Mucosa of descending colon (tissue), 1 donor: ENCODE measurements around a stretch of chr1.

DNA sequence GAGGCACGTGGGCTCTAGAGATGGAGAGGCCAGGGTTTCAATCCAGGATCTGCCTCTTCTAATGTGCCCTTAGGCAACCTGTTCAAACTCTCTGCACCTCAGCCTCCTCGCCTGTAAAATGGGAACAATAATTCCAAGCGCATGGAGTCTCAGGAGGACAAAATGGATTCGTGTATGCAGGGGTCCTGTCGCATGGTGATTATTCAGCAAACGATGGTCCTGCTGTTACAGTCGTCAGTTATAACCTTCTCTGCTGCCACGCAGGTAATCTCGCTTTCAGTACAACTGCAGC is 23.7 kb downstream of the COL16A1 start:
- PRO-cap, result no peak

DNA sequence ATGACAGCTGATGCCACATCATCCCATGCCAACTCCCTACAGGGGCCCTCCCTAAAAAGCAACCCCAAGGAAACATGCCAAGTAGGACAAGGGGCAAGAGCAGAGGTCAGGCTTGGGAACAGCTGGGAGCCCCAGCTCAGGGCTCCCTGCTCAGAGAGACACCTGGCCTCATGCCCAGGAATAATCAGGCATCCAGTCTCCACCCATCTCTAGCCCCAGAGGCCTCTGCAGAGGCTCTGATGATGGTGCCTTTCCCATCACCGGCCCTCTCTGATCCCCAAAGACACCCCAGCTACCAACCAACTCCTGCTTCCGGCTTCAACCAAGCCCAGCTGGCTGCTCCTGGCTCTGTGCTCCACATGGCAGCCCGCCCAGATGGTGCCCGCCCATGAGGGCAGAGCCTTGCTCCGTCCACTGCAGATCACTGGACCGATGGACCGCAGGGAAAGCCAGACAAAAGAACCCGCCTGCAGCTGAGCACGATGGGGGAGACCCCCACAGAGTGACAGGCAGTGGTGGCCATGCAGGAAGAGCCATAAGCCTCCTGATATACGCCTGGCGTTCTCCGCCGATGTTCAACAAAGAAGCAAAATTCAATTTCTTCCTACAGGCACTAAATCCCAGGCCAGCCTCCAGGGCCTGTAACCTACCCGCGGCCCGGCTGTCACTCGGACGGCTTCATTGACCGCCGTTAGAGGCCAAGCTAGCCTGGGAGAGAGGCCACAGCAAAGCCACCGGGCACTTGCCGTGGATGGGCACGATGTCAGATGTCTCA is 10.0 kb downstream of the ADGRB2 start:
- PRO-cap, result no peak

DNA sequence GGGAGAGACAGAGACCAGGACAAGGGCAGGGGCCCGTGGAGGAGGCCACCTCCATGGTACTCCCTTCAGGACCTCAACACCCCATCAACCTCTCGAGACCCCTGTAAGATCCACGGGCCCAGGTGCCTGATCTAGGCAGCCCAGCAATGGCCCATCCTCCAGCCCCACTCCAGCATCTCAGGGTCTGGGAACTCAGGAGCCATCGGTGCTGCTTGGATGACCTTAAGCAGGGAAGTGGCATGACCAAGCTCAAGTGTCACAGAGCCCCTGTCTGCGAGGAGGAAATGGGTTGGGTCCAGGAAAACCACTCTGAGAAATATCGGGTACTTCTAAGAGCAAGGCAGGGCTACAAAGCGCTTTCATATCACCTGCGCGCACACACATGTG is 32.5 kb upstream of the SPOCD1 start:
- PRO-cap, result no peak

DNA sequence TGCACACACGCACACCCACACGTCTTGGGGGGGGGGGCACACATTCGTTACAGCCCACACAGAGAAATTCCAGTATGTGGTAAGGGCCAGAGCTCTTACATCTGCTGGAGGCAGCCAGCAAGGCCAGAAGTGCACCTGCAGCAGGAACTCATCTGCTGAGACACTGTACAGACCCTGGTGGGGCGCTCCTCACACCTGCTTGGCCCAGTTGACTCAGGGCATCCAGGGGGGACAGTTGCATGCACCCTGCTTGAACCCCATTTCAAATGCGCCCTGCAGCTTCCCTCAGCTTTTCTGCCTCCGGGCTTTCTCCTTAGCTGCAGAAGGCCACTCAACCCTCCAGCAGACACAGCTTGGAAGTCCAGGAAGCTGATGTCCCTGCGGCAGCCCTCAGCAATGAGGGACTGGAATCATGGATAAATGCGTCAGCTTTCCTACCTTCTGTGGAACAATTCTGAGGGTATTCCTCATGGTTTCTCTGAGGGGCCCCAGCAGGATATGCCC is 32.9 kb upstream of the SPOCD1 start:
- PRO-cap, result no peak

DNA sequence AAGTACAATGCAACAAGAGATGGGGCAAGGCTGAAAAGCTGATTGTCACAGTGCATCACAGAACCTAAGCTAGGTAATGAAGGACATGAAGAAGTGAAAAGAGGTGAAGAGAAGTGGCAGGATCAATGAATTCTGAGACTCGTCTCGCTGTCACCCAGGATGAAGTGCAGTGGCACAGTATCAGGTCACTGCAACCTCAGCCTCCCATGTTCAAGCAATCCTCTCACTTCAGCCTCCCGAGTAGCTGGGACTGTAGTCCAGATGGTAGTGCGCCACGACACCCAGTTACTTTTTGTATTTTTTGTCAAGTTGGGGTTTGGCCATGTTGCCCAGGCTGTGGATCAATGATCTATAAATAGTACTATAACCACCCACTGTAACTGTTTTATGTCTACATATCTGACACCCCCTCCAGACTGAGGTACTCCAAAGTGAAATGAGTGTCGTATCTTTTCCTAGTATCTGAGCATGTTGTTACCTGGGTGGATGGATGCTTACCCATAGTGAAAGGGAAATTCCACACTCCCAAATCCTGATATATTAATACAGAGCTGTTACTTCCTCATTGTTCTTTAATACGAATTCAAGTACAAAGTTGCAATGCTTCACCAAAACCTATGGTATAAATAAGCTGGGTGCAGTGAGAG is 33.0 kb downstream of the PTP4A2 start:
- PRO-cap, result no peak

GRCh38 chr1:32008986-32009544 is 4.6 kb upstream of the KHDRBS1 start:
- PRO-cap, result no peak

- PRO-cap, result no peak
Measured at GRCh38 chr1:32015125-32015448, 1.4 kb downstream of the KHDRBS1 start.

GRCh38 chr1:32037680-32038023 is 24.0 kb downstream of the KHDRBS1 start:
- PRO-cap, result no peak

DNA sequence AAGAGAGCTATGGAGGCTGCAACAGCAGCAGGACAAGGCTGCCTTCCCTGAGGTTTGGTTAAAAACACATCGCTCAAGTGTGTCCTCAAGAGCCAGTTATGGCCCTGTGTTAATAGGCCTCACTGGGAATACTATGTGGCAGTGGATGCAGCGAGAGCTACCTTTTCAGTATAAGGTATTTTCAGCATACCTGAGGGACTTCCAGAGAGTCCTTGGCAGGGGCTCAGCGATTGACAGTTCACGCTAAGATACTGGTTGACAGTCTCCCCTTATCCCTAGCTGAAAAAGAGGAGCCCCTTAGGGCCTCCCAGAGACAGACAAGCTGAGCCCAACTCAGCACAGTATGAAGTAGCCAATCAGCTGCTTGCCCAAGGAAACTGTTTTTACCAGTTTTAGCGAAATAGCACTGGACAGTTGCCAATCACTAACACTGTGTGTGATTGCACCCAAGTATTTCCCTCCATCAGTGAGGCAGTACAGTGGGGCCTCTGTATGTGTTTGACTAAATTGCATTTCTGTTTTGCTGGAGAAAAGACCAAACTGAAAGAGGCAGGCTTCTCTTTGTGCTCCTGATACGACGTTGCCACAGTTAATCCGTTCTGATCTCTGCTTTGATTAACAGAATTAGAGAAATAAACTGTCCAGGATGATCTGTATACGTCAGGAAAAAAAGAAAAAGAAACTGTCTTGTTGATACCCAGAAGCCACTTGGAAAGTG is 27.0 kb downstream of the KHDRBS1 start:
- PRO-cap, result no peak

GRCh38 chr1:32334954-32335659 is 926 bp downstream of the MARCKSL1 start:
- PRO-cap, result bidirectional peak, plus-strand start at chr1:32335362, minus-strand start at chr1:32335244

- PRO-cap, result no peak
Measured at GRCh38 chr1:32335660-32335781, 512 bp downstream of the MARCKSL1 start.

DNA sequence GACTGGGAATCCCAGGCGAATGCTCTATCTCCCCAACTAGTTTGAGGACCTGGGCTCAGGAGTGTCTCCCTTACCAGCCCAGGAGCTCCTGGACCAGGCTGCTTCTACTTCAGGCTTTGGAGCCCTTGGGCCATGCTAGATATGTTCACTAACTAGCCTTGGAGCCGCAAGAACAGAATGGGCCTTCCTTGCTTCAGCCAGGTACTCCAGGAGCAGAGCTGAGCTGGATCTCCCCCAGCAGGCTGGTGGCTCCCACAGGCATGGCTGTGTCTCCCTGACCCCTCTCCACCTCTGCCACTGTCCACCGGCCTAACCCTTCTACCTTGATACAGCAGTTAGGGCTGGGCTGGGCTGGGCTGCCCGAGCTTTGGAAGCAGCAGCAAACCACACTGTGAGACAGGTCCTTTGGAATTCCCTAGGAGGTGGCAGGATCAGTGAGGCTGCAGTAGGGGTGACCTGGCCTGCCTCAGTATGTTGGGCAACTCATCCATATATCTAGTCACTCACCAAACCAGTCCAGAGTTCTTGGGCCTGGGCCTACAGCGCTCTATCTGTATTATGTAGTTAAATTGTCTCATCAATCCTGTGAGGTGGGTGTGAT is 13.2 kb upstream of the SYNC start:
- PRO-cap, result no peak

GRCh38 chr1:32754906-32755206 is 13.2 kb downstream of the KIAA1522 start:
- PRO-cap, result no peak

DNA sequence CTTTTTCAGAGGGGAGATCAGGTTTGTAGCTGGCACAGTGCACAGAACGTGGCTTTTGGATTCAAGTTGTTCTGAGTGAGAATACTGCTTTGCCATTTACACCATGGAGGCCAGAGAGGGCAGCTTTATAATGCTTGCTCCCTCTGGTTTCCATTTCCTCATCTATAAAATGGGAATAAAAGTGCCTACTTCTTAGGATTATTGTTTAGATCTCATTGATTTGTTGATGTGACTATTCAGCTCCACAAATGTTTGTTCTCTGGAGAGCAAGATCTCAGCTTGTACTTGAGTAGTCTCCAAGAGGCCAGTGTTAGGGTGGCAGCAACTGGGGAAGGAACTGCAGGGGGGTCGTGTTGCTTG is 20.3 kb downstream of the KIAA1522 start:
- PRO-cap, result no peak

DNA sequence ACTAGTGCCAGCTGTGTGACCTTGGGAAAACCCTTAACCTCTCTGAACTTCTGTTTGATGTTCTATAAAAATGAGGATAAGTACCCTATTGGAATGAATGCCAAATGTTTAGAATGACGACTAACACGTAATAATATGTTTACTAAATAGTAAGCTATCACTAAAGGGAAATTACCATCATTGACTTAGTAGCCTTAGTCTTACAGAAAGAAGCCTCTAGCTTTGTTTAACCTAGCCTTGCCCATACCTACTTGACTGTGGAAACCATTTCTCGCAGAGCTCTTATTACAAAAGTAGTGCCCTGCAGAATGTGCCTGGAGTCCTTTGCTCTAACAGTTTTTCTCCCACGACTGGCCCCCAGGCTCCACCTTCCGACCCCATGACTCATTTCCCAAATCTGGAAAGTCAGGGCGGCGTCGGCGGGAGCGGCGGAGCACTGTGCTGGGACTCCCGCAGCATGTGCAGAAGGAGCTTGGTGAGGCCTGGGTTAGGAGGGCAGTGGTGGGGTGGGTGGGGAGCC is 27.7 kb downstream of the KIAA1522 start:
- PRO-cap, result no peak

DNA sequence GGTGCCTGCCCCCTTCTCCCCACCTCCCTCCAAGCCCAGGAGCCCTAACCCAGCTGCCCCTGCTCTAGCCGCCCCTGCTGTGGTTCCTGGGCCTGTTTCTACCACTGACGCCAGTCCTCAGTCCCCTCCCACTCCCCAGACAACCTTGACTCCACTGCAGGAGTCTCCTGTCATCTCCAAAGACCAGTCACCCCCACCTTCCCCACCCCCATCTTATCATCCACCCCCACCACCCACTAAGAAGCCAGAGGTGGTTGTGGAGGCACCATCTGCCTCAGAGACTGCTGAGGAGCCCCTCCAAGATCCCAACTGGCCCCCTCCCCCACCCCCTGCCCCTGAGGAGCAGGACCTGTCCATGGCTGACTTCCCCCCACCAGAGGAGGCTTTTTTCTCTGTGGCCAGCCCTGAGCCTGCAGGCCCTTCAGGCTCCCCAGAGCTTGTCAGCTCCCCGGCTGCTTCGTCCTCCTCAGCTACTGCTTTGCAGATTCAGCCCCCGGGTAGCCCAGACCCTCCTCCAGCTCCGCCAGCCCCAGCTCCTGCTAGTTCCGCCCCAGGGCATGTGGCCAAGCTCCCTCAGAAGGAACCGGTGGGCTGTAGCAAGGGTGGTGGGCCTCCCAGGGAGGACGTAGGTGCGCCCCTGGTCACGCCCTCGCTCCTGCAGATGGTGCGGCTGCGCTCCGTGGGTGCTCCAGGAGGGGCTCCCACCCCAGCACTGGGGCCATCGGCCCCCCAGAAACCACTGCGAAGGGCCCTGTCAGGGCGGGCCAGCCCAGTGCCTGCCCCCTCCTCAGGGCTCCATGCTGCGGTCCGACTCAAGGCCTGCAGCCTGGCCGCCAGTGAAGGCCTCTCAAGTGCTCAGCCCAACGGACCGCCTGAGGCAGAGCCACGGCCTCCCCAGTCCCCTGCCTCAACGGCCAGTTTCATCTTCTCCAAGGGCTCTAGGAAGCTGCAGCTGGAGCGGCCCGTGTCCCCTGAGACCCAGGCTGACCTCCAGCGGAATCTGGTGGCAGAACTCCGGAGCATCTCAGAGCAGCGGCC is 29.9 kb downstream of the KIAA1522 start:
- PRO-cap, result no peak

DNA sequence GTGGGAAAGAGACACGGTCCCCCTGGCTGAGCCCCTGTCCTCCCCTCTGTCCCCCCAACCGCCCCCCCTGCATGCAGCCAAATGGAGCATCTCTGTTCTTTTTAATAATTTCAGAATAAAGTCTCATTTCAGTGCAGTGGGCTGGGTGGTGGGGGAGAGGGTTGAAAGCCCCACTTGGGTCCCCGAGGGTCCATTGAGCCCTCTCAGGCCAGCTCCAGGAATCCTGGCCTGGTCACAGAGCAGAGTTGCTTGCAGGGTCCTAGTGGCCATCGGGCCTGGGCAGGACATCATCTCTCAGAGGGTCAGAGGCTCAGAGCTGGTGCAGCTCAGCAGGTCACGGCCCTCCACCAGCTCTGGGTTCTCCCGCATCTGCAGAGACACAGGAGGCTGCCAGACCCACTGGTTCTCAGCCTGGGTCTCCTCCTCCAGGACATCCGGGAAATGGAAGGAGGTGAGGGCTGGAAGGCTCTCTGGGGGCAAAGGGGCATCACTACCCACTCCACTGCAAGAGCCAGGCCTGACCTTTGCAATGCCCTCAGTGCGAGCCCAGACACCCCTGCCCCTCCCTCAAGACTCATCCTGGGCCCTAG is 6.6 kb downstream of the TMEM54 start:
- PRO-cap, result no peak

- PRO-cap, result no peak
Measured at GRCh38 chr1:32925796-32926142, 24.6 kb upstream of the TMEM54 start.

DNA sequence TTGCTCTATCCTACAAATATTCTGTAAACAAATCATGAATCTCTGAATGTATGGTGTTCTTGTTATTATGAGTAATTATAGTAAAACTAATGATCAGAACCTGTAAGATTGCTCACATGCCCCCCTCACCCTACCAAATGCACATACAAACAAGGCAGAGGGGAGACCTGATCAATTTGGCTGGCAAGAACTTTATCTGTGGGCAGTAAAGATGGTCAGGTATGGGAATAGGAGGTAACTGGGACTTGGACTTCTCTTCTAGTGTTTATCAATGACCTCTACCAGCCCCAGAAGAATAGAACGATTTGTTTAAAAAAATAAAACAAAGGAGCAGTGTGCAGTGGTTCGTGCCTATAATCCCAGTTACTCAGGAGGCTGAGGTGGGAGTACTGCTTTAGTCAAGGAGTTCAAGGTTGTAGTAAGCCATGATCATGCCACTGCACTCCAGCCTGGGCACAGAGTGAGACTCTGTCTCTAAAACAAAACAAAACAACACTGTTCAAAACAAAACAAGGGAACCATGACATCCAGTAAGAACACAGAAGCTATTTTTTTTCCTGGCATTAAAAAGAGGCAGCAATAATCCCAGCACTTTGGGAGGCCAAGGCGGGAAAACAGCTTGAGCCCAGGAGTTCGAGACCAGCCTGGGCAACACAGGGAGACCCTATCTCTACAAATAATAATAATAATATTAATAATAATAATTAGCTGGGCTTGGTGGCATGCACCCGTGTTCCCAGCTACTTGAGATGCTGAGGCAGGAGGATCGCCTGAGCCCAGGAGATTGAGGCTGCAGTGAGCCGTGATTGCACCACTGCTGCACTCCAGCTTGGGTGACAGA is 4.2 kb downstream of the RNF19B start:
- PRO-cap, result no peak

DNA sequence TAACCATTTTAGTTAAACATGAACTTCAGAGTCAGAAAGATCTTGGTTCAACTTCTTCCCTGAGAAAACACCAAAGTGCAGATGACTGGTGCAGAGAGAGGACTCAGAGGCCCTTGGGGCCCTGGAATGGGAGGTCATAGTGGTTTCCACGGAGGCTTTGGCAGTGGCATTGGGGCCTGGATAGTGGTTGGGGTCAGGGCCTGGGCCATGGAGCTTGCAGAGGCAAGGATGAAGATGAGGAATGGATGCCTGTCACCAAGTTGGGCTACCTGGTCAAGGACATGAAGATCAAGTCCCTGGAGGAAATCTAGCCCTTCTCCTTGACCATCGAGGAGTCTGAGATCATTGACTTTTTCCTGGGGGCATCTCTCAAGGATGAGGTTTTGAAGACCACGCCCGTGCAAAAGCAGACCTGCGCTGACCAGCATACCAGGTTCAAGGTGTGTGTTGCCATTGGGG is 22.3 kb upstream of the RNF19B start:
- PRO-cap, result no peak